T47D (cell line): ENCODE data around the gene GOLGA8B.

GRCh38 chr15:31241846-31242293 lies 84.8 kb upstream of the KLF13 start:
- RRBS = no CpG with 5 or more reads among the region's 6 CpGs

DNA sequence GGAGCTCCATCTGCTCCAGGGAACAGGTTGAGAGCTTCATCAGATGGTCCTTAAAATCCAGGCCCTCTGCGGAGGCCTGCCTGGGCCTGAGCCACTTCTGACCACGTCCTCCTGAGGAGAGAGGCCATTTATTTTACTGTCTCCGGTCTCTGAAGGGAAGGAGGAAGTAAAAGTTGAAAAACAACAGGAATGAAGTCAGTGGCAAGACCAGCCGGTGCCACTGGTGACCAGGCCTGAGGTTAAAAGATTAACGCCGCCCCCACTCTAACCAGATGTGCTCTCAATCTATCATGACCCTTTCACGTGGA lies 53.7 kb upstream of the KLF13 start:
- RRBS = no CpG with 5 or more reads among the region's 7 CpGs

DNA sequence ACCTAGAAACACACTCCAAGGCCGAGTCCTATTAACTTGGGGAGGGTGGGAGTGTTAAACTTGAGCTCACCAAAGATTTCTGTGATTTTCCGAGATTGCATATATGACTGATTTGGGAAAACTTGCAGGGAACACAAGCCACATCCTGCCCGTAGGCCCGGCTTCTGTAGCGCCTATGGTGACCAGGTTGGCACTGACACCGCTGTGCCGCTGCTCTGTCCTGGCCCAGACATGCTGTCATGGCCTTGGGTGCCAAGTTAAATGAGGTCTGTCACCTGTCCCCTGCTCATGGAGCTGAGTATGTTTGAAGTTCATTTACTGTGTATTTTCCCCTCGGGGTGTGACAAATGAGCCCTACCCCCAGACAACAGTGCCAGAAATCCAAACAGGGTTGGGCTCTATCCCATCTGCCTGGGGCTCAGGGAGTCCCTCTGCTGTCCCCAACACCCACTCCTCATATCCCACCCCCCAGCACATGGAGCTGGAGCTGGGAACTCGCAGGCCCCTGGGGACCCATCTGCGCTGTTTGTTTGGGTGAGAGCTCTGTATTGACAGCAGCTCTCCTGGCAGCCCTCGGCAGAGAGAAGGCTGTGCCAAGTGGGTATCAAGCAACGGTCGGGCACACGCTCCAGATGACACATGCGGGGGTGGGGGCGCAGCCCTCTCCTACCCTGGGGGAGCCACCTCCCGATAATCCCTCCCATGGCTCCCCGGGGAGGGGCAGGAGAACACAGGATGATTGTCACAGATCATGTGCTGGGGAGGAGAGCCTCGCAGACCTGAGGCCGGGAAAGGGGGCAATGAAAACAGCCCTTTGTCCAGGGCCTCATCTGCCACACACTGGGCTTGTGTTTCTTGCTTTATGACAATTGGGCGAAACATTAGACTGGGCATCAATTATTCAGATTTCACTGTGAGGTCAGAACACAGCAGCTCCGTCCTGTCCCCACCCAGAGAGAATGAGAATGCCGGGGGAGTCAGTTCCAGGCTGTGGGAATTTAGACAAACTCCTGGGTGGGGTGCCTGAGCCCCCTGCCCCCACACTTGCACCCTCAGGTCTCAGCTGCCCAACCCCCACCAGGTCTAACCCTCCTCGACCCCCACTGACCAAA lies 46.7 kb upstream of the KLF13 start:
- RRBS = 45% methylated on average over 3 of the region's 24 CpGs

- RRBS = no CpG with 5 or more reads among the region's 10 CpGs
These were observed 29.4 kb downstream of the KLF13 start for GRCh38 chr15:31355938-31356472.

DNA sequence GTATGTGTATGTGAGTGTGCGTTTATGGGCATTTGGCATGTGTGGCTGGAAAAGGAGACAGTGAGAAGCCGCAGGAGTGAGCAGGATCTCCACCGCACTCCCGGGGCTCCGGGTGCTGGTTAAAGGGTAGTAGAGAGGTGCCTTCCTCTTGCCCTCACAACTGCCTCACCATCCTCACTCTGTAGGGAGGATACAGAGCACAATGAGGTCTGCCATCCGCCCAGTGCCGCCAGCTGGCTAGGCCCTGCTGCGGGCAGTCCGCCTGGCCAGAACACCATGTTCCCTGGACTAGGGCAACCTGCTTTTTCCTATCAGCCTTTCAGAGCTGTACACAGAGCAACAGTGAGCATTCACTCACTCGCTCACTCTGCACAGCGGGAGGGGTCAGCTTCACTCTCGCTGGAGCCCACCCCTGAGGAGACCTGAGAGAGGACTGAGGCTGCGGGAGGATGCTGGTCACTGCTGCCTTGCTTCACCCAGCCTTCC lies 58.9 kb downstream of the OTUD7A start:
- RRBS = no CpG with 5 or more reads among the region's 13 CpGs

DNA sequence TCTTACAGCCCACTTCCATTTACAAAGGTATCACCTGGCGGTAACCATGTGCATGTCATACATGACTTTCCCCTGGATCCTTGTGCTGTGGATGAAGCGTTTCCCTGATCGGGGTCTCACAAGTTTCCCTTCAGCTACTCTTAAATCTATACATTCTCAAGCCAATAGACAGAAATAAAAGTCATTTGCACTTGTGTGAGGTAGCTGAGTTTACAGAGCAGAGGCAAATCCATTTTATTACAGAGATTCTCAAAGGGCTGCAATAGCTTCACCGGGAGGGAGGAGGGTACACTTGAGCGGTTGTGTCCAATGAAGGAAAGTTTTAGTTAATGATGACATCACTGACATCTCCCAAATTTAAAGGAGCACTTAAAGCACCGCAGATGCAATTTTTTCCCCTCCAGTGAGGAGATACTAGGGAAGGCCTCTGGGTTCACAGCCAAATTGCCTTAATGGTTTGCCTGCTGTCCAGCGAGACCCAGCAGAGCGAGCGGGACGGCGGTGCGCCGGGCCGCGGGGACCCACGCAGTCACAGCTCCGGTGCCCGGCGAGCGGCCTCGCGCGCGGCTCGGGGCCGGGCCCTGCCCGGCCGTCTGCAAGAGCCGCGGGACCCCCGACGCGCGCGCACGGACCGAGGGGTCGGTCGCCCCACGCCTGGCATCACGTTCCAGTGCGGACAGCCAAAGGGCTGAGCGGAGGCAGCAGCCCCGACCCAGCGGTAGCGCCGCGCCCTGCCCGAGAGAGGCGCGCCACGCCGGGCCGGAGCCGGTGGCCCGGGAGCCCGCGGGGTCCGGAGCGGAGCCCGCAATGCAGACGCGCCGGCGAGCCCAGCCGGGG lies 765 bp downstream of the OTUD7A start:
- RRBS = no CpG with 5 or more reads among the region's 66 CpGs

DNA sequence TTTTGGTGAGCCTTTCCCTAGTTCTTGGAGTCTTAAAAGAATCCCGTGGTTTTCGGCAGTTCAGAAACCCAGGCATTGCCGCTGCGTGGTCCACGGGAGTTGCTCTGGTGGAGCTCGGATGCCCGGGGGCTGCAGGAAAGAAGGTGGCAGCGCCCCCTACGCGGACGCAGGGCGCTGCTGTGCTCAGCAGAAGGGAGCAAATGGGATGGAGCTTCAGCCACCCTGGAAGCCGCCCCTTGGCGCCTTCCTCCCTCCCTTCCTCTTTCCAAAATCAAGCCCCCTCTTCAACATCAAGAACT lies 976 bp upstream of the CHRNA7 start:
- RRBS = no CpG with 5 or more reads among the region's 14 CpGs

- RRBS = 75% methylated on average over 11 of the region's 21 CpGs
These were observed 738 bp upstream of the GREM1 start for GRCh38 chr15:32717063-32717468.

- RRBS = no CpG with 5 or more reads among the region's 14 CpGs
These were observed 101.1 kb downstream of the GREM1 start for GRCh38 chr15:32818493-32819766.

- RRBS = no CpG with 5 or more reads among the region's 1 CpG
These were observed 186.7 kb downstream of the FMN1 start for GRCh38 chr15:33007920-33008155.

GRCh38 chr15:33088575-33089448 lies 105.7 kb downstream of the FMN1 start:
- RRBS = no CpG with 5 or more reads among the region's 9 CpGs

DNA sequence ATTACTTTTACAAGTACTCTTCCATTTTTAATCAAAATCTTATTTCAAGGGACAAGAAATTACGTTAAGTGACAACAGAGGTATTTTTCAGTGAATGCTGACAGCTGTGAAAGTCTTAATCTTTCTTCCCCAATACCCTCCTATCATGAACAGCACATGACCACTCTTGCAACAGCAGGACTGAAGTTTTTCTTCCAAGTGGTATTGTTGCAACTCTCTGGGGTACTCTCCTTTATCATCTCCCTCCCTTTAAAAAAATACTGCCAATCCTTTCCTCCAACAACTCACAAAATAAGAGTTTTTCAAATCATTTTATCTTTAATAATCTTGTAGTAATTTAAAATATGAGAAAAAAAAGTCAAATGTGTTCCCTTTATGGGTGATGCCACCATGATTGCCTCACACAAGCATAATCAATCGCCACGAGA lies 1.5 kb downstream of the NOP10 start:
- RRBS = no CpG with 5 or more reads among the region's 3 CpGs

DNA sequence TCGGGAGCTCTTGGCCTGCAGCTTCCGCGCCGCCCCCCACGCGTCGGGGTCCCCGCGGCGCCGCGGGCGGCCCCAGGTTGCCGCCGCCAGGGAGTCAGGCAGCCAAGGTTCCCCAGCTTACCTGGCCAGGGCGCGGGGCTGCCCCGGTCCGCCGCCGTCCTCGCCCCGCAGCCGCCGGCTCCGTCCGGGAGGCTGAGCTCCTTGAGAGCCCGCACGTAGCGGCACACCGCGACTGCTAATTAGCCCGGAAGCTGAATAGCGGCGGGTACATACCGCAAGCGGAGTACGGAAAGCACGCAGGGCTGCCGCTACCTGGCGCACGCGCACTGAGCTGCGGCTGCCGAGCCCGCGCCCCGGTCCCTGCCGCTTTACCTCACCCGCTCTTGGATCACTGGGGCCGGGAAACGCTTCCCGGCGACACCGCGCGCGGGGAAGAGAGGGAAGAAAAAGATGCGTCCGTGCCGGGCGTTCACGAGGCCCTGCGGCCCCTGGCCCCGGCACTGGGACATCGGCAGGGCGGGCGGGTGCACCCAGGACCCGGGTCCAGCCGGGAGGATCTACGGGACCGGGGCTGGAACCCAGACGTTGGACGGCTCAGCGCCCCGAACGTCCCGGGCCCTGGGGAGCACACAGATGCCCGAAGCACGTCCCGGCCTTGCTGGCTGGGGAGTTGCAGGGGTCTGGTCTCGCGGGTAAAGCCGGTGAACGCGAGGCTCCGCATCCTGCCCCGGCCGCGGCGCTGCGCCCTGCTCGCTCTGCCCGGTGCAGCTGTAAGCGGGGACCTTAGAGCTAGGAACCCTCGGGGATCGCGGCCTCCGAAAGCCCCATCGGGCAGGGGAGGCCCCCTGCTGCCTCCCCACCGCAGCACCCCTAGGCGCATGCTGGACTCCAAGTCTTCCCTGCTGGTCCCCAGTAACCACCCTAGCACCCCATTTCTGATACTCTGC lies at the start of gene GOLGA8B:
Gene GOLGA8B, minus strand, starts transcription at position 257 of the 947 bp plus-strand sequence.
- RRBS = 7% methylated on average over 45 of the region's 102 CpGs

- RRBS = no CpG with 5 or more reads among the region's 11 CpGs
These were observed 5.4 kb downstream of the ACTC1 start for GRCh38 chr15:34789578-34790669.

DNA sequence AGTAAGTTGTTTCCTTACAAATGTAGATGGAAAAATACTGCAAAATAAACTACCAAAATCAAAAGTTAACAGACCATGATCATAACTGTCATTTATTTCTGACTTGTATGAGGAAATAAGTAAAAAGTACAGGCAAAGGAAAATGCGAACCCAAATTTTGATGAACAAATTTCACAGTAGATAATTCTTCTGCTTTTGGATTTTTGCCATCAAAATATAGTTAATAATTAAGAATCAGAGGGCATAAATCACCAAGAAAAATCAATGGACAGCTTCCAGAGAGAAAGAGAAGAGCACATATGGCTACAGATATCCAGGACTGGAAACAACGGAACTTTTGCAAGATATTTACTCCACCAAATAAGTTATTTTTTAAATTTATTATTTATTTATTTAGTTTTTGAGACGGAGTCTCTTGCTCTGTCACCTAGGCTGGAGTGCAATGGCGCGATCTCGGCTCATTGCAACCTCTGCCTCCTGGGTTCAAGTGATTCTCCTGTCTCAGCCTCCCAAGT lies 35.1 kb upstream of the NANOGP8 start:
- RRBS = no CpG with 5 or more reads among the region's 6 CpGs

DNA sequence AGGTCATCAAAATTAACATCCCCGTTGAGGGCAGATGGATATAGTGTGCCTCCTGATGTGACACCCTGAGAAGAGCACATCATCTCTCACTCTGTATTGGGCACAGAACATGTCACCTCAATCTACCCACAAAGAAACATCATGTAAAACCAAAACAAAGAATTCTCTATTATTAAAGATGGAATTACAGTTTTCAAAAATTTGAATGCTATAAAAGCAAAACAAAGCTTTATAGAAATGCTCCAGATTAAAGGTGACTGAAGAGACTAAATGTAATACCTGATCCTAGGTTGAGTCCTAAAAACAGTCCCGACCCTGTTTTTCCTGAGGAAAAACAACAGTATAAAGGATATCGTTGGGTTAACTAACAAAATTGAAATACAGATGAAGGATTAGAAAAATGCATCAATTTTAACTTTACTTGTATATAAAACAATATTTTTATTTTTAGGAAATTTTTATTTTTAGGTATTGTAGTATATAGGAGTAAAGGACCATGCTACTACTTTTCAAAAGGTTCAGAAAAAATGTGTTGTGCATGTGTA lies 222.2 kb upstream of the NANOGP8 start:
- RRBS = no CpG with 5 or more reads among the region's 3 CpGs

- RRBS = no CpG with 5 or more reads among the region's 1 CpG
These were observed 188.1 kb downstream of the DPH6 start for GRCh38 chr15:35357880-35358339.

DNA sequence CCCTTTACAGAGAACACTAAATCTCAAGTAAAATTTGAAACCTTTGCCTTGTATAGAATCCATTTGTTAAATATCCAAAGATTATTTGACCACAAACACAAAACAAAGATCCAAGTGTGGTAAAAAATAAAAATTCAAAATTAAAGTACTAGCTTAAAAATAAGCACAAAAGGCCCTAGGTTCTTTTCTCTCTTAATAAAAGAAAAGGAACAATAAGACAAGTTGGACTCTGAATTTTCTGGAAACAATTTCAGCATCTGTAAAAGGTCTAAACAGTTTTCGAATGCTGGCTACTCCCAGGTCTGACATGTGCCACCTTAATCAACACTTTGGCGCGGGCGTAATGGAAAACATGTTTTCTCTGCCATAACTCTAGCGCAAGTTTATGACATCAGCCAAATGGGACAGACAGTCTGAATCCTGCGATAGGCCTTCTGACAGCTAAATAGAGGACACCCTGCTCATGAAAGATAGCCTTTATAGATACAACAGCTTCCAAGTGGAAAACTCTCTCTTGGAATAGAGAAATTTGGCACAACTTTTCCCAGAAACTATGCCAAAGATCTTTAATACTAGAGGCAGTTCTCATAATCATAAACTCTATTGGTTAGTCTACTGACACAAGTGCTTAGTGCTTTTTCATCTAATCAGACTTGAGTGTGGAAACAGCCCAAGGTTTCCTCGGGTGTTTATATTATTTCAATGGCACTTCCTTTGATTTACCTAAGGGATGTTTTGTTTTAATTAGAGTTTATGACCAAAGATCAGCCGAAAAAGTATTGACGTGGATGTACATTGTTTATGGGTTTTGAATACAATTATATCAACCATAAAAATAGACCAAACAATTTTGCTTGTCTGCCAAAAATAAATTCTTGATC lies 120.0 kb upstream of the DPH6 start:
- RRBS = no CpG with 5 or more reads among the region's 9 CpGs

GRCh38 chr15:36580309-36580588 lies 823 bp downstream of the CDIN1 start:
- RRBS = no CpG with 5 or more reads among the region's 4 CpGs